Umbilical cord (tissue), 2 donors: ENCODE measurements around the genes SH3TC2, AFAP1L1 and PCYOX1L.

DNA sequence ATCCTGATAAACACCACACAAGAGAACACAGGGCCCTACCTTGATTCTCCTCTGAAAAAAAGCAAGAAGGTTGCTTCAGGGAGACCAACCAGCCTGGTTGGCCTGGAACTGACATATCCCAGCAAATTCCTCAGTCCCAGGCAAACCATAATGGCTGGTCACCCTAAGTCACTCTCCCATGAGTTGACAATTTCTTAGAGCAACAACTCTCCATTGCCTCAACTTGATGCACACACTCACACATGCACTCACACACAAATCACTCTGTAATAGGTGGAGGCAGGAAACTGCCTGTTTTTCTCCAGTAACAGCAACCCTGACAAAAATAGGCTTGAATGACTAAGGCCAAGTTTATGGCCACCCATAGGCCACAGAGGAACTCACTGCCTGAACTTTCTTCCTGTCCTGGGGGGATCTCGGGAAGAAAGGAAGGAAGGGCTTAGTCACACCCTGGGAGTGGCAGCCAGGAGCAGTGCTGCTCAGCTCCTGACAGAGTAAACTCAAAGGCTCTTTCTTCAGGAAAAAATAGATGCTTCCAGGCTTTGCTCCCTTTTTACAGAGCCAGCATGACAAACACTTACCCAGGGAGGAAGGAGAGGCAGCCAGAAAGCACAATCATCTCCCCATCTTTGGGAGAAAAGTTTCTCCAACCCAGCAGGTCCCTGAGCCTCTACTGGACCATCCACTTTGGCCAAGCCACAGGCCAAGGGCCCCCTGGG, 459 bp downstream of the SH3TC2 start:
- RAMPAGE, long total RNA, result no peak

GRCh38 chr5:149062963-149063675, at the start of gene SH3TC2:
Gene SH3TC2 (minus strand): TSS chr5:149063062.
- RAMPAGE, long total RNA, result no peak

GRCh38 chr5:149151575-149152179, 10.4 kb downstream of the ABLIM3 start:
- RAMPAGE, long total RNA, result no peak

DNA sequence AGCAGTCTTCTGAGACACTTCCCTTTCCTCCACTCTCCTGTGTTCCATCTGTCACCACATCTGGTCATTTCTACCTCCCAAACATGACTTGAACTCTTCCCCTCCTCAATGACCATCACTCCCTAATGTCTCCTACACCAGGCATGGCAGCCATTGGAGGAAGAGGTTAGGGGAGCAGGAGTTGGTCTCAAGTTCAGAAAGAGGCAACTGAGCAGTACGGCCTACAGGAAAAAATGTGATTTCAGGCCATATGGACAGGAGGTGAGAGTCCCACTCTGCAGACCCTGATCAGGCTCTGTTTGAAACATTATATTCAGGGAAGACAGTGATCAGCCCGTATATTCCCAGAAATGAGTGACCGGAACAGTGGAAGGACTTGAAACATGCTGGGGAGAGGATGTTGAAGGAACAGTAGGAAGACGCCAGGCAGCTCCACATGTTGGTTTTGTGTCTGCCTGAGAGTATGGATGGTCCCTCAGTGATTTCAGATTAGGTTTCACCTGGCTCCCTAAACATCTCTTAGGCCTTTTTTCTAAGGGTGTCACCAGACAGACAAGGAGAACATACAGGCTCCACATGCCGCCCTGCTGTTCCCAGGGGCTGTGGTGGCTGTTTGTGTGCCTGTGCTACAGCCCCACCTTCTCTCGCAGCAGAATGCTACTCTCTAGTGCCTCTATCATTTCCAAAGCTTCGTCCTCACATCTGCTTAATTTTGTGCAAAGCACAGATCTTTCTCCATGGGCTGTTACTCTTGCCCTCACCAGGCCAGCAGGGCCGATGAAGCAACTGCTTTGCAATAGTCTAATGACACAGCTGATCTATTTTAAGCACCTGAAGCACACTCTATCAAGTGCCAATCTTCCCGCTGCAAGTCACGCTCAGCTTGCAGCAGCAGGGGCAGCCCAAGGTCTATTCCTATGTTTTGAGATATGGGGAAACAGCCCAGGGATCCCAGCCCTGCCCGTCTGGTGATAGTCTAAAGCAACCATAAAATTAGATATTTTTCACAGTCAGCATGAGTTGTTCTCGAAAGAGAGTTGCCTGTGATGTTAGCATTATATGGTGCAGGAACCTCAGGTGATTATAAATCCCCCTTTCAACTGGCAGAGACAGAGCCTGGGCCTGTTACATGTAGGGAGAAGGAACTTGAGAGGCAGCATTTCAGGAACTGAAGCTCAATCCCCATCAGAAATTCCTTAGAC, 12.4 kb downstream of the ABLIM3 start:
- RAMPAGE, long total RNA, result no peak

DNA sequence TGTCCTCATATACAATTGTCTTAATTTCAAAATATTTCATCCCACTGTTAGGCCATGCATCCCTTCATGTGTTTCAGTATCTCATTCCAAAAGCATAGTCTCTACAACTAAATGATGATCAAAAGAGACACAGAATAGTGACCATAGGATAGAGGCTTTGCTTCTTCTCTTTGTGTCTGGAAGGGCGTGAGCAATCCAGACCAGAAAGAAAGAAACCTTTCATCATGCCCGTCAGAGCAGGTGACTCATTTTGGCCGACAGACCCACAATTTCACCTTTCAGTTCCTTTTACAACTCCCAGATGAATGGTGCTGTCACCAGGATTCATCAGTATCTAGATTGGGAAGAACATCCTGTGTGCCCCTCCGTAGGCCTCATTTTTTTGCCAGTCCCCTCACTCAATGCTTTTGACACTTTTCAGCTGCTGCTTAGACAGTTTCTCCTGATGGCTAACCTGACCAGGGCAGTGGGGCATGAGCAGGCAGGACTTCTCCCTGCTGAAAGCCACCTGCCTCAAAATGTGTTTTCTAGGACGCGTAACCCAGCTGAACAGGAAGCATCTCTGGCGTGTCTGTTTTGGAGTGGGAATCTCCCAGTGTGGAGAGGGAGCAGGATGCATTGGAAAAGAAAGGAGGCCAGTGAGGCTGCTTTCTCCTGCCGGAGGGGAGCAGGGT, 21.2 kb downstream of the ABLIM3 start:
- RAMPAGE, long total RNA, result no peak

- RAMPAGE, long total RNA, result no peak
Measured at GRCh38 chr5:149271451-149272269, at the start of gene AFAP1L1. Gene AFAP1L1 (plus strand): TSS chr5:149271859.

DNA sequence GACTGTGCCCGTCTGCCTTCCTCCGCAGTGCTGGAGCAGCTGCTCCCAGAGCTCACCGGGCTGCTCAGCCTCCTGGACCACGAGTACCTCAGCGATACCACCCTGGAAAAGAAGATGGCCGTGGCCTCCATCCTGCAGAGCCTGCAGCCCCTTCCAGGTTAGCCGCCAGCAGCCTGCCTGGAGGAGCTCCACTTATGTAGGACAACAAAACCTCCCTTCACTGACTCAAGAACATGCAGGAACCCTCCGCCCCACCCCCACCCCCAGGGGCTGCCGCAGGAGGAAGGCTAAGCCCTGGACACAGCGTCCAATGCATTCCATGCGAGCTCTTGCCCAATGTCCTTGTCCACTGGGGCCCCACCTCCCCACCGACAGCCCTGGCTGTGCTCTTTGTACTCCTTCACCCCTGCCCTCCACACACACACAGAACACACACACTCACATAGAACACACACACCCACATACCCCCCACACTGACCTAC, 27.9 kb downstream of the AFAP1L1 start:
- RAMPAGE, long total RNA, result no peak

DNA sequence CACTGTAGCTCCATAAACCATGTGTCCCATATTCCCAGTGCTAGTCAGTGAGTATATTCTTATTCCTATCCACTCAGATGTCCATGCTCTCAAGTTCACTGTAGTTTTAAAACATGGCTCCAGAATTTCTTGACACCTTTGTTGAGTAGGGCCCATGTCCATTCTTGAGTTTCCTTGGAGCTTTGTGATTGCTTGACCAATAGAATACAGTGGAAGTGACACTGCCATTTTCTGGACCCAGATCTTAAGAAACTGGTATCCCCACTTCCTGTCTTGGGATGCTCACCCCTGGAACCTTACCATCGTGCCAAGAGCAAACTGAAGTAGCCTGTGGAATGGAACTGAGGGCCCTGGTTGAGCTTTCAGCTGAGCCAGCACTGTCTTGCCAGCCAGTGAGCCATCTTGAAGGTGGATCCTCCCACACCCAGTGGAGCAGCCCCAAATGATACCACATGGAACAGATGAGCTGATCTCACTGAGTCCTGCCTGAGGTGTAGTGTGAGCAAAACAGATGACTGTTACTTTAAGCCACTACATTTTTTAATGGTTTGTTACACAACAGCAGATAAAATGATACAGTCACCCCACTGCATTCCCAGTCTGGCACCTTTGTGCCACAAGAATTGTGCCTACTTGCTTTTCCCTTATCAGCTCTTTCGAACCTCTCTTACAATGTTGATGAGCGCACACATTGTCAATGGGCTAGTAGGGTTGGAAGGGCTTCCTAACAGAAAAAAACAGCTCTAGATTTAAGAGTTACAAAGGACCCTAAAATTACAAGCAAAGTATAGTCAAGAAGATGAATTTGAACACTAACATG, 2.2 kb upstream of the PCYOX1L start:
- RAMPAGE, long total RNA, result no peak

- RAMPAGE, long total RNA, result no peak
Measured at GRCh38 chr5:149357448-149358345, at the start of gene PCYOX1L. Gene PCYOX1L (plus strand): TSS chr5:149358046.

GRCh38 chr5:149383039-149383864, 4.2 kb upstream of the IL17B start:
- RAMPAGE, long total RNA, result no peak

DNA sequence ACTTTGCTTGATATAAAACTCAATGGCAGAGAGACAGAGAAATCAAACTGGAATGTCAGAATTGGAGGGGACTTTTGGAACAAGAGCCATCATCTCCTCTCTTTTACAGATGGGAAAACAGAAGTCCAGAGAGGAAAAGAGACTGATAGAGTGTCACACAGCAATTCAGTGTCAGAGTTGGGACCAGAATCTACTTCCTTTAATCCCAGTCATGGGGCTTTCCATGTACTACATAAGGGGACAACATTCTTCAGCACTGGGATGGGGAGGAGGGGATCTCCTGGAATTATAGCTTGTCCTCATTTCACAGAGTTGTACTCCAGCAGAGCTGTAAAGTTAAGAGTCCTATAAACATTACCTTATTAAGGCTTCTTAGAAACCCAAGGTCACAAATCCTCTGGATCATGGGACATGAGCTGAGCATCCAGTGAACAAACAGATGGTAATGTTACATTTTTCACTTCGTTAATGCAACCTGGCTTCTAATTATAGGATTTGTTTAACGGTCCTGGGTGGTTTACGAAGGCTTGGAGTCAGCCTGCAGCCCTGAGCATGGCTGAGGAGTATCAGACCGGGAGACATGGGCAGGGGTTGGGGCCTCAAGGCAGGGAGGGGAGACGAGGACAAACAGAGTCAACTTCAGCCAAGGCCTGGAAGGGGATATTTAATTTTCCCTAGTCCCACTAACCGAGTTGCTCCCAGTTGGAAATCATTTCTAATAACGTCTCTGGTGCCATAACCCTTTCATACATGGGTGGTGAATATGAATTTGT, 10.5 kb upstream of the IL17B start:
- RAMPAGE, long total RNA, result no peak

GRCh38 chr5:149410078-149411200, 31.3 kb upstream of the IL17B start:
- RAMPAGE, long total RNA, result no peak

DNA sequence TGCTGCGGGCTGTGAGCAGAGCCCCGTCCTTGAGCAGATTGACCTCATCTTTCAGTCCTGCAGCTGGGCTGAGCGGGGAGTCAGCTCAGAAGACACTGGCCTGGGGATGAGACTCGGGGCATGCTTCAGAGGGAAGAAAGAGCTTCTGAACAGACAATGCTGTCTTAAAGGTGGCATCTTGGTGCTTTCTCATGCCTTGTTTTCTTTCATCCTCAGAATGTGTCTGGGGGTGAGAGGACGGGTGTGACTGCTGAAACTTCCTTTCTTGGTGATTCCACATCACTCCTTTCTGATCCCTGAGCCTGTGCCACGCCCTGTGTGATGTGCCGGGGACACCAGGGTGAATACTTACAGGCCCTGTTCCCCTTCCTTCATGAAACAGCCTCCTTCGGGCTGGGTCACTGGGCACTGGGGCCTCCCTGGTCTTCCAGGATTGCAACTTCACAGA, 43.9 kb upstream of the IL17B start:
- RAMPAGE, long total RNA, result no peak

- RAMPAGE, long total RNA, result no peak
Measured at GRCh38 chr5:149430165-149431221, 51.4 kb upstream of the IL17B start.

GRCh38 chr5:149485525-149486765, 65.3 kb downstream of the CSNK1A1 start:
- RAMPAGE, long total RNA, result no peak

DNA sequence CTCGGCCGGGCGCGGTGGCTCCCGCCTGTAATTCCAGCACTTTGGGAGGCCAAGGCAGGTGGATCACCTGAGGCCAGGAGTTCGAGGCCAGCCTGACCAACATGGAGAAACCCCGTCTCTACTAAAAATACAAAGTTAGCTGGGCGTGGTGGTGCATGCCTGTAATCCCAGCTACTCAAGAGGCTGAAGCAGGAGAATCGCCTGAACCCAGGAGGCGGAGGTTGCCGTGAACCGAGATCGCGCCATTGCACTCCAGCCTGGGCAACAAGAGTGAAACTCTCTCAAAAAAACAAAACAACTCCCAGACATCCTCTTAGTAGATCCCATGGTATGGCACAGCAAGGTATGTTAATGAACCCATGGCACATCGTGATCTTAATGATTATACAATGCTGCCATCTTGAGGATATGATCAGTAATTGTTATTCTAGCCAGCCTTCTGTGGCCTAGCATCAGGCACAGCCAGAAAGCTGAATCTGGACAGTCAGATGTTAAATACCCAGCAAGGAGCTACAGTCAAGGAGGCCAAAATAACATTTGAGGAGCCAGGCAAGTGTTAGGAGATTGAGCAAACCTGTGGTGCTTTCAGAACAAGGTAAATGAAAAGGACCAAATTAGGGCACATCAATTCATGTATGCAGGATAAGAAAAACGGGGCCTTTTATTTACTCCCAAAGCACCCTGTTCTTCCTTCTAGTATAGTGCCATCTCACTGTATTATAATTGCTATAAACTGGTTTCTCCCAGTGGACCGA, 13.5 kb upstream of the CSNK1A1 start:
- RAMPAGE, long total RNA, result no peak

DNA sequence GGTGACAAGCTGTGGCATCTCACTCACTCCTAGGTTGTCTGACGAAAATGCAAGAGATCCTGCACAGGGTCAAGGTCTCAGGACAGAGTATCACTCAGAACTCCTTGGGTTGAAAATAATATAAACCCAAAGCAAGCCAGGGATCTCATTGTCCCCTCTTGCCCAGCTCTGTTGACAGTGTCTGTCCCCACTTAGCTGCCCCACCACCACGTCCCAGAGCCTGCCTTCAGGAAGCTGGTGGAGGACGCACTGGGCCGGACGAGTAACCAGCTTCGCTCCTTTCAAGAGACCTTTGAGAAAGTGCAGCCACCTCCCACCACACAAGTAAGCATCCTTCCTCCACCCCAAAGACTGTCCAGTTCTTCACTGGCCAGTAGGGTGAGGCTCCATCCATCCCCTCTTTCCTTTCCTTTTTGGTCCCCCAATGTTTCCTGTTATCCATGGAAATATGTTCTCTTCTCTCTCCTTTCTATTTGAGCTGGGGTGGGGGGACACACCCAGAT, 42.6 kb downstream of the ARHGEF37 start:
- RAMPAGE, long total RNA, result no peak

DNA sequence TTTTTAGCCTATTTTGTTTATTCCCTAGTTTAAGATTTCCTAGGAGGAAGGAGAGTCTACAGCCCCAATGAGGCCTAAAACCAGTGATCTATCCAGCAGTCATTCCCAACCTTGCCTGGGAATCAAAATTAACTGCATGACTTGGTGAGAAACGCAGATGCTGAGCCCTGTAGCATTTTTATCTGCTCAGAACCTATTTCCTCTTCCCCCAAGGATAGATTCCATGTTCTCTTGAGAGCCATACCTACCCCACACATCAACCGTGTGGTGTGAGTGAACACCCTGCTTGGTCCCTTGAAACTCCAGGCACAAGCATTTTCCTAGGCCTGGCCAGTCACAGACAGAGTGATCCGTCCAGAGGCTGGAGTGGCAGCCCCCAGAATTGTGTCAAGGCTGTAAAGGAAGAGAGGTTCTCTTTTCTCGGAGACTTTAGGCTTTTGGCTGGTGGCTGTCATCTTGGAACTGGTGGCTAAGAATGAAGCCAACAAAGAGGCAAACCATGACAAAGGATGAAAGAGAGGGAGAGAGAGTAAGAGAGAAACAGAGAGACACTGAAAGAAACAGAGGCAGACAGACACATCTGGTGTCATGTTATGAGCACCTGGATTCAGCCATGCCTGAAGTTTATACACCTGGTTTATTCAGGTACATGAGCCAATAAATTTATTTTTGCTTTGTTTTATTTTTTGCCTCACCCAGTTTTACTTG, 66.0 kb downstream of the ARHGEF37 start:
- RAMPAGE, long total RNA, result no peak

- RAMPAGE, long total RNA, result no peak
Measured at GRCh38 chr5:149693852-149694500, 36.1 kb upstream of the PPARGC1B start.

- RAMPAGE, long total RNA, result no peak
Measured at GRCh38 chr5:149728588-149728934, 1.5 kb upstream of the PPARGC1B start.